IMR-90 (cell line): ENCODE data around the genes RIN3, CHGA and UBR7.

DNA sequence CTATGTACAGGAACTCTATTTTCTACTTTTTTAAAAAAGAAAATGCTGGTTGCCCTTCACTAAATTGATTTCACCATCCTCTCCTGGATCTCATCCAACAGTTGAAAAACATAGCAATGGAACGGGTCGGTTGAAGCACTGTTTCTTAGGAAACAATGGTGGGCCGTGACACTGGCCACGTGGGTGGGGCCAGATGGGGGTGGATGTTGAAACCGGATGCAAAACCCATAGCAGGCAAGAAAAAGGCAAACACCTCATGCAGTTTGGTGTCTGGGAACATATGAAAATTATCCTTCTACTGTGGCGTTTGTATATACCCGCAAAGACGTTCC, 37.8 kb upstream of the RIN3 start:
- RRBS: no CpG with 5 or more reads among the region's 8 CpGs
CAGE:
- cytosol, long polyA plus RNA: no peak
- long polyA plus RNA: no peak
- nucleus, long polyA plus RNA: no peak

DNA sequence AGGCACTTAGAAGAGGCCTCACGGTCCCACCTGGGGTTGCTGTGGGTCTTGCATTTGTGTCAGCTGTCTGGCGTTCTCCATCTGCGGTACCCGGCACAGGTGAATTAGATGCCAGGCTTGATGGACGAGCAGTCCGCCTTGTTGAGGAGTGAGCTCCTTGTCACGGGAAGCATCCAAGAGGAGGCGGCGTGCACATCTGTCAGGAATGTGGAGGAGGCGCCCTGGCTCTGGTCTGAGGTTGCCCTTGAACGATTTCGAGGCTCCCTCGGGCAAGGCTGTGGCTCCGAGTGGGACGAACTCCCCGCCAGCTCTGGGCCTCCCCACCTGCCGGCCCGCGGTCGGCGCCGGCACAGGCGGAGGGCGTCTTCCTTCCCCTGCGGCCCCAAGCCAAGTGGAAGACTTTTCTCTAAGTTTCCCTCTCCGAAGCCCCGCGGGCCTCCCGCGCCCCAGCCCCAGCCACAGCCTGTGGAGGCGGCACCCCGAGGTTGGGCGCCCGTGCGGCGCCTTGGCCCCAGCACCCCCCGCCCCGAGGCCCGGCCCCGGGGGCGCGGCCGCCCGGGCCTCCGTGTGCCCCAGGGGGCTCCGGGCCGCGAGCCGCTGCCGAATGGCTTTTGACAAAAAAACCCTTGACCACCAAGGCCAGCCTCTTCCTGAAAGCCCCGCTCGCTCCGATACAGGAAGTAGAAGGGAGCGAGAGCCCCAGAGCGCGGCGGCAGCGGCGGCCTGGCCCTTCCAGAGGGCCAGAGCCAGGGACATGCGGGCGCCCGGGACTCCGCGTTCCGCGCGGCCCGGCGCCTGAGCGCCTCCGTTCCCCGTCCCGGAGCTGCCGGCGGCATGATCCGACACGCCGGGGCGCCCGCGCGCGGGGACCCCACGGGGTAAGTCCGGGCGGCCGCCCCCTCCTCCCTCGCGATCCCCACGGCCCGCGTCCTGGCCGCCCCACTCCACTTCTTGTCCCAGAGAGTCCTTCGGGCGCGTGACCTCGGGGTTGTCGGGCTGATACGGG, at the start of gene RIN3:
TSS of gene RIN3 (plus strand) at position 683 of the 1,006 bp plus-strand sequence.
- RRBS: 1% methylated on average over 8 of the region's 99 CpGs
CAGE:
- cytosol, long polyA plus RNA: no peak
- long polyA plus RNA: no peak
- nucleus, long polyA plus RNA: no peak

DNA sequence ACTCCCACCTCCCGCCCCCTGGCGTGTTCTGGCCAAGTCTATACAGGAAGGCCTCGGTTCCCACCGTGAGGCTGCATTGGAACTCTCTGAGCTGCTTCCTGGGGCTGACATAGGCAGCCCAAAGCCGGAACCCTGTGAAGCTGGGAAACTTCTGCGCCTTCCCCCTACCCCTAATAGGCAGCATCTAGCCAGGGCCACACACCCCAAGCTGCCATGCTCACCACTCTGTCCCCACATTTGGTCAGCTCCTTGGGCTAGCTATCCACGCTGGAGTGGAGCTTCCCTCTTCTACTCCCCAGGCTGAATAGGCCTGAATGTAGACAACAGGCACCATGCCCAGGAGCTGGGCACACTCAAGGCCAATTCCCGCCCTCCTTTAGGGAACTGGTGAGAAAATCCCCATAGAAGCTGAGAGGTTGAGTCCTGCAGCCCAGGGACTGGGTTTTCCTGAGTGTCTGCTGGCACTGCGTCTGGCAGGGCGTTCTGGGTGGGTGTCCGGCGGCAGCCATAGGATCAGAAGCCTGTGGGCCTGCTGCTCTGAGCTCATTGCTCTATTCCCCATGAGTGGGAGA, 35.8 kb downstream of the RIN3 start:
- RRBS: no CpG with 5 or more reads among the region's 12 CpGs
CAGE:
- cytosol, long polyA plus RNA: no peak
- long polyA plus RNA: no peak
- nucleus, long polyA plus RNA: no peak

GRCh38 chr14:92549839-92550319, 36.3 kb downstream of the RIN3 start:
- RRBS: 47% methylated on average over 4 of the region's 10 CpGs
CAGE:
- cytosol, long polyA plus RNA: no peak
- long polyA plus RNA: no peak
- nucleus, long polyA plus RNA: no peak

DNA sequence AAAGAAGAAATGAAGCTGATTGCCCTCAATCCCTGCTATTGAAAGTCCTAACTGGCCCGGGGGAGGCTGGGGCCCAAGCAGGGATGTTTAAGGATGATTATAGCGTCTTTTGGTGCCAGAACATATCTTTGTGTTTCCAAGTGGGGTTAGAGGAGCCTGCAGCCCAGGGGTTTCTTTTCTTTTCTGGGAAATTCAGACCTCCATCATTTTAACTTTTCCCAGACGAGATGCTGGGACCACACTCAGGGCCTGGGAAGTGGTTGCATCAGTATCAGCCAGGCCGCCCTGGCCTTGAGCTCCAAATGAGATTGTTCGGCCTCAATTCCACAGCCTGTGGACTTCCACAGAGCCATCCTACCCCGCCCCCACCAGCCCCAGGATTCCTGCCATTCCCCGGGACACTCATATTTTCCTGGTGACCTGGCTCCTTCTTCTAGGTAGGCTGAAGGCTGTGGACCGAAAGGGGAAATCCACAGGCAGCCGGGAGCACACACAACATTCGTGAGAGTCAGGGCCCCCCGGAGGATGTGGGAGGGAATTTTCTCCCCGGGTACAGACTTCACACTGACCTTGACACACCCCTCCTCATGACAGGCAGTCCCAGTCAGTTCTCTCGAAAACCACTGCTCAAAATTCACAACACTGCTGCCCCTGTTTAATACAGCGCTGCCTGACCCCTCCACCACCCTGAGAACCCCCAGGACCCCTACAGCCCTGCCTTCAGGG, 39.8 kb downstream of the RIN3 start:
- RRBS: 49% methylated on average over 3 of the region's 14 CpGs
CAGE:
- cytosol, long polyA plus RNA: no peak
- long polyA plus RNA: no peak
- nucleus, long polyA plus RNA: no peak

- RRBS: no CpG with 5 or more reads among the region's 9 CpGs
CAGE:
- cytosol, long polyA plus RNA: no peak
- long polyA plus RNA: no peak
- nucleus, long polyA plus RNA: no peak
Observed at GRCh38 chr14:92560450-92560821, 46.9 kb downstream of the RIN3 start.

DNA sequence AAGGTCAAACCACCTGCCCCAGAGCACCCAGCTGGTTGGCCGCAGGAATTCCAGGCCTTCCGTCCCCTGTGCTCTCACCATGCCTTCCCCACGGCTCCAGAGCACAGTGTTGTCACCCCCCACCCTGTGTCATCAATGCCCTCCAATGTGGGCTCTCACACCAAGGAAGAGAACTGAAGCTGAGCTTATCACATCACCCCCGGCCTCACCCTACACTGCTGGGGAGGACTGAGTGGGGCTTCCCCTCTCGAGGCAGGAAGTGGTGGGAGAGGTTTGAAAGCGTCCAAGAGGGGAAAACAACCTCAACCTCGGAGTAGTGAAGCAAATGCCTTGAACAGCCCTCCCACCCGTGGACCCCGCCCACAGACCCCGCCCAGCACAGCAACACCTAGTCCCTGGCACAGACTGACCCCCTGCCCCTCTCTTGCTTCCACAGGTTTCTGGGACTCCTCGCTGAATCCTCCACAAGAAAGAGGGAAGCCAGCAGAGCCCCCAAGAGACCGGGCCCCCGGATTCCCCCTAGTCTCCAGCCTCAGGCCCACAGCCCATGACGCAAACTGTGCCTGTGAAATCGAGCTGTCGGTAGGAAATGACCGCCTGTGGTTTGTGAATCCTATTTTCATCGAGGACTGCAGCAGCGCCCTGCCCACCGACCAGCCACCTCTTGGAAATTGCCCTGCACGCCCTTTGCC, 97.1 kb downstream of the LGMN start:
- RRBS: no CpG with 5 or more reads among the region's 21 CpGs
CAGE:
- cytosol, long polyA plus RNA: no peak
- long polyA plus RNA: no peak
- nucleus, long polyA plus RNA: no peak

DNA sequence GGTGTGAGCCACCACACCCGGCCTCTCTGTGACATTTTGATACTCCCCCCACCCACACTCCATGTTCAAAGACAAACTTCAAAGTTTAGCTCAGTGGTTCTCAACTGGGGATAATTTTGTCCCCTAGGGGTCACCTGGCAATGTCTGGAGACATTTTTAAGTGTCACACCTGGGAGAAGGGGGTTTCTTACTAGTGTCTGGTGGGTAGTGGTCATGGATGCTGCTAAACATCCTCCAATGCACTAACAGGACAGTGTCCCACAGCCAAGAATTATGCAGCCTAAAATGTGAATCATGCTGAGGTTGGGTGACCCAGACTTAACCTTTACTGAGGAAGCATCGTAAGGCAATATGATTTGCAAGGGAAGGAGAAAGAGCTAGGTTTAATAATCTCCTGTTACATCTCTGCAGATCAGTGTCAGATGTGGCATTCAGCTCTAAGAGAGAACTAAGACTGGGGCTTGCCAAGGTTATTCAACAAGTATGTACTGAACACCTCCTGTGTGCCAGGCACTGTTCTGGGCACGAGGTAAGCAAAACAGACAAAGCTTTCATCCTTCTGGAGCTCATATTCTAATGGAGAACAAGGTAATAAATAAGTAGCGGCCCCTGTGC, 13.7 kb upstream of the GOLGA5 start:
- RRBS: no CpG with 5 or more reads among the region's 4 CpGs
CAGE:
- cytosol, long polyA plus RNA: no peak
- long polyA plus RNA: no peak
- nucleus, long polyA plus RNA: no peak

DNA sequence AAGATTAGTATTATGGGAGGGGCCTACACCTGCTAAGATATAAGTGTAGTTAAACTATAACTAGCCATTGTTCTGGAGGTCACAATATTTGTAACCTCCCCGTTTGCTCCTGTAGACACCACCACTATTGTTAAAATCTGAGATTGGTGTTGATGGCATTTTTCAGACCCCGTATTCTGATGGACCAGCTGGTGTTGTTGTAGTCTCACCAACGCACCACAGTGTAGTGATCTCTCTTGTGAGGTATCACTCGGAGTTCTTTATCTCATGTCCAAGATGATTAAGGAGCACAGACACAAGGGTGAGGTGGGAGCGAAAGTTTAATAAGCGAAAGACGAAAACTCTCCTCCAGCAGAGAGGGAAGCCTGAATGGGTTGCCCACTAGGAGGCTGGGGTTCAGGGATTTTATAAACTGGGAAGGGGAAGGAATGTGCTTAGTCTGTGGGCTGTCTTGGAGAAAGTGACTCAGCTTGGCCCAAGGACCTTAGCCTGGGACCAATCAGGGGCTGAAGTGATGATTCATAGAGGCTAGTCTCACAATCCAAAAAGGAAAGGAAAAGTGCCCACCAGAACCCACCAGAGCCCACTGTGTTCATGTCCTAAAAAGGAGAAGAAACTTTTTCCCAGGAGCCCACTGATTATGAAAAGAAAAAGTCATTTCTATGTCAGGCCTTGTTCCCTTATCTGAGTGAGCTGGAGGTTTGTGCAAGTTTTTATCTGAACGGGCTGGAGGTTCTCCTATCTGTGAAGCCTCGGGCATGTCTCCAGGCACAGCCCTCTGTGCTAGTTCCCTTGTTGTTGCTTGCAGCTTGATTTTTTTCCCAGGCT, 8.5 kb upstream of the GOLGA5 start:
- RRBS: no CpG with 5 or more reads among the region's 9 CpGs
CAGE:
- cytosol, long polyA plus RNA: no peak
- long polyA plus RNA: no peak
- nucleus, long polyA plus RNA: no peak

DNA sequence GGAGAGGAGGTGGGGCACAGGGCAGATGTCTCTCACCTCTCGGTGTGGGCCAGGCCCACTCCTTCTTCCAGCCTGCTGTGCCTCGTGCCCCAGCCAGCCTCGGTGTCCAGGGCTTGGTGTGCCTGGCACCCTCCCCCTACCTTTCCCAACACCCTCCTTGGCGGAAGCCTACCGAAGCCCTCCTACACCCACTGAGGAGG, 5.9 kb upstream of the CHGA start:
- RRBS: no CpG with 5 or more reads among the region's 5 CpGs
CAGE:
- cytosol, long polyA plus RNA: no peak
- long polyA plus RNA: no peak
- nucleus, long polyA plus RNA: no peak

DNA sequence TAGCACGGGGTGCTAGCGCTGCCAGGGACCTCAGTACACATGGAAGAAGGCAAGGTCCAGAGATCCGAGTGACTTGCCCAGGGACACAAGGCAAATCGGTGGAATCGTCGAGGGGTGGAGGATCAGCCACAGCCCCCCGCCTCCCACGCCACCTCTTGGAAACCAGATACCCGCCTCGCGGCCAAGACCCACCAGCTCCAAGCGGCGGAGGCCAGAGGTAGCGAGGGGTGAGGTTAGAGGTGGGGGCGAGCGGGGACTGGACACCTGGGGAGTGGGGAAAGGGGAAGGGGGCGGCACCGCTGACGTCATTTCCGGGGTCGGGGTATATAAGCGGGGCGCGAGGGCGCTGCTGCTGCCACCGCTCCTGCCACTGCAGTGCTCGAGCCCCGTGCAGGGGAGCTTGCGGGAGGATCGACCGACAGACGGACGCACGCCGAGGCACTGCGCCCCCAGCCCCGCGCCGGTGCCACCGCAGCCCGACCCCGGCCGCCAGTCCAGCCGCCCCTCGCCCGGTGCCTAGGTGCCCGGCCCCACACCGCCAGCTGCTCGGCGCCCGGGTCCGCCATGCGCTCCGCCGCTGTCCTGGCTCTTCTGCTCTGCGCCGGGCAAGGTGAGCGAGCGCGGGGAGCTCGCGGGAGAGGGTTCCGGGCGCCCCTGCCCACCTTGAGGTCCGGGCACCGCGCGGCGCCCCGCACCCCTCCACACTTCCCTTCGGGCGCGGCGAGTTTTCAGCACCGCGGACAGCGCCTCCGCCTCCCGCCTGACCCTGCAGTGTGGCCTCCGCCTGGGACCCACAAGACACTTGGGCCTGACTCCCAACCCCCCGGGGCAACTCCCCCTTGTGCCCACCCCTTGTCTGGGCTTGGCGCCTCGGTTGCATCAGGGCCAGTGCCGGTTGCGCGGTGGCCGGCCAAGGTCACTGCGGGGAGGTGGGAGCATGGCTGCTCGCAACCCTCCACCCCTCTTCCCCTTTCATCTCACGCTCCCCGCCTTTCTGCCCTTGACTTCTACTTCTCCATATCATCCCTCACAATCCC, at the start of gene CHGA:
TSS of gene CHGA (plus strand) at position 355 of the 1,037 bp plus-strand sequence.
- RRBS: 3% methylated on average over 17 of the region's 91 CpGs
CAGE:
- cytosol, long polyA plus RNA: no peak
- long polyA plus RNA: no peak
- nucleus, long polyA plus RNA: no peak

DNA sequence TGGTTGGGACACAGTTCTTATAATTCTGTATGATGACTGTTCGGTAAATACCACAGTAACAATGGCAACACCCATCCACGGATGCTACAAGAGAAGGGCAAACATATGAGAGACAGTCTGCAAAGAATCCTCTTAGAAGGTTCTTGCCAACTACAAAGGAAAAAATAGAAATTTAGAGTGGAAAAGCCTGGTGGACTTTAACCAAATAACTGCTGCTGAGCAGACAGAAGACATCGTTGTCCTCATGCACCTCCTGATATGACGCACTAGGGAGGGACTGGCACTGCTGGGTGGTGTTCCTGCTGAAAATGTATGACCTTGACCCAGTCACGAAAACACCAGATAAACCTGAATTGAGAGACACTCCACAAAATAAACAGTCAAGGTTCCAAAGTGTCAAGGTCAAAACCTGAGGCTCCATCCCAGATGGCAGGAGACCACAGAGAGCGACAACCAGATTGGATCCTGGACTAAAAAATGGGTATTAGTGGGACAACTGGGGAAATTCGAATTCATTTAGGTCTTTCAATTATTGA, 61.9 kb downstream of the CHGA start:
- RRBS: no CpG with 5 or more reads among the region's 7 CpGs
CAGE:
- cytosol, long polyA plus RNA: no peak
- long polyA plus RNA: no peak
- nucleus, long polyA plus RNA: no peak

DNA sequence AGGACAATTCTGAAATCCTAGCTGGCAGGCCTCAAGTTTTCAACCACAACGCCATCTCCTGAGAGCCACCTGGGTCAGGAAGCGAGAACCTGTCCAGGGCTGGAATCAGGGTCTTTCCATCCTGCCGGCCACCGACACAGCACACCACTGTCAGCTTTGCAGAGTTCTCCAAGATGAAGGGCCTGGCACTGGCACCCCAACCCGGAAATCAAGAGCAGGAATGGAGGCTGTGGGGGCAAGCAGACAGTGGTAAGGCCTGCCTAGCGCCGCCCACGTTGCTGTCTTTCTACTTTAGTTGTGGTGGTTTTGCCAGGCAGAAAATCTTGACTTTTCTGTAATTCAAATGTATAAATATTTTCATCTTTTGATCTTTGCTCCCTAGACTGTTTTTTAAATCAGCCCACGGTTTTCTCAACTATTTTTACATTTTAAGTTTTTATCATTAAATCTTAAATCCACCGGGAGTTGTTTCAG, 90.6 kb downstream of the ITPK1 start:
- RRBS: 71% methylated on average over 4 of the region's 10 CpGs
CAGE:
- cytosol, long polyA plus RNA: no peak
- long polyA plus RNA: no peak
- nucleus, long polyA plus RNA: no peak

- RRBS: no CpG with 5 or more reads among the region's 11 CpGs
CAGE:
- cytosol, long polyA plus RNA: no peak
- long polyA plus RNA: no peak
- nucleus, long polyA plus RNA: no peak
Observed at GRCh38 chr14:93039417-93040125, 76.2 kb downstream of the ITPK1 start.

DNA sequence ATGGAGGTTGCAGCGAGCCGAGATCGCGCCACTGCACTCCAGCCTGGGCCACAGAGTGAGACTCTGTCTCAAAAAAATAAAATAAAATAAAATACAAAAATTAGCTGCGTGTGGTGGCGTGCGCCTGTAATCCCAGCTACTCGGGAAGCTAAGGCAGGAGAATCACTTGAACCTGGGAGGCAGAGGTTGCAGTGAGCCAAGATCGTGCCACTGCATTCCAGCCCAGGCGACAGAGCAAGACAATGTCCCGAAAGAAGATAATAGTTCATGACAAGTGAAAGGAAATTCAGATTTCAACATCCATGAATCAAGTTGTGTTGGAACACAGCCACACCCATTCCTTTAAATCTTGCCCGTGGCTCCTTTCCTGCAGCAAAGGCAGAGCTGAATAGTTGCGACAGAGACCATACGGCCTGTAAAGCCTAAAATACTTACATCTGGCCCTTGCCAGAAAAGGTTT, 17.6 kb upstream of the ITPK1 start:
- RRBS: no CpG with 5 or more reads among the region's 14 CpGs
CAGE:
- cytosol, long polyA plus RNA: no peak
- long polyA plus RNA: no peak
- nucleus, long polyA plus RNA: no peak

- RRBS: no CpG with 5 or more reads among the region's 7 CpGs
CAGE:
- cytosol, long polyA plus RNA: no peak
- long polyA plus RNA: no peak
- nucleus, long polyA plus RNA: no peak
Observed at GRCh38 chr14:93135253-93135935, 19.7 kb upstream of the ITPK1 start.

DNA sequence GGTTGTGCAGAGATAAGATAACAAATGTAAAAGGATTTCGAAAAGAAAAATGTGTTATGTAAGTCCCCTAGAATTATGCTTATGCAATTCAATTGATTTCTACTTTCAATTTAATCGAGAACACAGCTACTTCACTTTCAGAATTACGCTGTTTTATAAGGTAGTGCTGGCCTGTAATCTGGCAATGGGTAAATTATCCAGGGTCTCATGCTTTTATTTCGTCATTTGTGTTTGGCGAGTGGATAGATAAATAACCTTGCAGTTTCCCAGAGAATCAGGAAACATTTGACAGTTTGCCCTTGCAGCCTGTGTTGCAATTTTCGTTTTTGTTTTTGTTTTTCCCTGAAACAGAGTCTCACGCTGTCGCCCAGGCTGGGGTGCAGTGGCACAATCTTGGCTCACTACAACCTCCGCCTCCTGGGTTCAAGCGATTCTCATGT, 33.6 kb downstream of the MOAP1 start:
- RRBS: no CpG with 5 or more reads among the region's 10 CpGs
CAGE:
- cytosol, long polyA plus RNA: no peak
- long polyA plus RNA: no peak
- nucleus, long polyA plus RNA: no peak

DNA sequence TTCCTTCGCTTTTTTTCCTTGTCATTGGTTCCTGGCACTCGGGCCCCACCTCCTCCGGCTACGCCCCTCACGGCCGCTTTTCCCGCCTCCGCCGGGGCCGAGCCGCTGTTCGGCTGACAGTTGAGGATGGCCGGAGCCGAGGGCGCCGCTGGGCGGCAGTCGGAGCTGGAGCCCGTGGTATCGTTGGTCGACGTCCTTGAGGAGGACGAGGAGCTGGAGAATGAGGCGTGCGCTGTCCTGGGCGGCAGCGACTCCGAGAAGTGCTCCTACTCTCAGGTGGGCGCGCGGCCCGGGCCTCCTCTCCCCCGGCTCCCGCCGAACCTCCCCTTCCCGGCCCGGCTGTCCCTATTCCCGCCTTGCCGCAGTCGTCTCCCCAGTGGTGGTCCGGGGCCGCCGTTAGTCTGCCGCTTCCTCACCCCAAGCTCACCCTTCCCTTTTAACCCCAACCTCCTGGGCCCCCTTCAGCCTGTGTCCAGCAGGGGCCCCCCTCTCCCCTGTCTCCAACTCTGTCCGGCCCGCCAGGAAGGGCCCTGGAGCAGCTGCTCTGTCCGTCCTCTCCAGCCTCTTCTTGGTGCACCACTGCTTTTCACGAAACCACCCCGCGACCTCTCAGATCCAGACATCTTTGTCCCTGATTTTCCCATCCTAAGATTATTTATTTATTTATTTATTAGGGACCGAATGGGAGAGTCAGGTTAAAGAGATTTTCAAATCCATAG, at the start of gene UBR7:
TSS of gene UBR7 (plus strand) at position 91 of the 719 bp plus-strand sequence.
- RRBS: 1% methylated on average over 12 of the region's 51 CpGs
CAGE:
- cytosol, long polyA plus RNA: start-site peak on the plus strand centred at position 104 of the sequence, 31 bp wide, 208 and 428 reads in 2 replicates
- long polyA plus RNA: start-site peak on the plus strand centred at position 97 of the sequence, 56 bp wide, 417 and 506 reads in 2 replicates
- nucleus, long polyA plus RNA: start-site peak on the plus strand centred at position 103 of the sequence, 33 bp wide, 298 and 79 reads in 2 replicates

DNA sequence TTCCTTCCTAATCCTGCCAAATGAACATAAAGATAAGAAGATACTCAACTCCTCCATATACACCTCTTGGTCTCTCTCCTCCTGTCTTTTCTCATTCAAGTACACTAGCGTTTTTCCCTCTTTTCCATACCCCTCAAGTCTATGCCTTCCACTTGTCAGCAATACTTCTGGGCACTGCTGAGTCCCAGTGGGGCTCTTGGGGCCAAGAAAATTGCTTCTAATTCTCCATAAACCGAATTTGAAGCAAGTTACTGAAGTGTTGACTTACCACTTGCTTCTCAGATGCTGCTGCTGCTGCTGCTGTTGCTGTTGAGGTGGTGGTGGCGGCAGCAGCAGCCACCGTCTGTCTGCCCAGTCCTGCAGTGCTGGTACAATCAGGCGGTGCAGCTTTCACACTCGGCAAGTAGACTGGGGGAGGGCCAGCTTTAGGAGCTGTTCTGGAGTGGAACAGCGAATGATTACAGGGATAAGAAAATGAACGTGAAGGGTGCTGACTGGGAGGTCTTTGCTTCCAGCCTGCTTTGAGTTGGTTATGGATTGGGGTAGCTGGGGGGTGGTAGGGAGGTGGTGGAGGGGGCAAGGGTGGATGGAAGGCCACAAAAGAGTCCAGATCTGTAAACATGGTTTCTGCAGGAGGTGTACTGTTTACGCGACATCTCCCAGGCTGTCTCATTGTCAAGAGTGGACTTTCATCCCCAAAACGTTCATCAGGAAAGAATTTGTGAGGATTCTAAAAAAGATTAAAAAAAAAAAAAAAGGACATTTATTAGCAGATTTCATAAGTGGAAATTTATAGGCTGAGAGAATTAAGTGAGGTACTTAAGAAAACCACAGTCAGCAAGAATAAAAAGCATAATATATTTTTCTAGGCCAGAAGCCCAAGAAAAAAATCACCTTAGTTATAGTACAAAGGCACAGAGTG, 38.8 kb downstream of the UBR7 start:
- RRBS: no CpG with 5 or more reads among the region's 11 CpGs
CAGE:
- cytosol, long polyA plus RNA: no peak
- long polyA plus RNA: no peak
- nucleus, long polyA plus RNA: no peak

GRCh38 chr14:93549595-93550021, 118.9 kb downstream of the UNC79 start:
CAGE:
- cytosol, long polyA plus RNA: no peak
- long polyA plus RNA: no peak
- nucleus, long polyA plus RNA: no peak